GM23248 (cell line): ENCODE results near the gene TAS2R16.

GRCh38 chr7:121396490-121396787, 331 bp upstream of the FAM3C start:
- RAMPAGE, long total RNA, result no peak

- RAMPAGE, long total RNA, result no peak
These were observed 70.5 kb downstream of the AASS start for GRCh38 chr7:122073384-122074058.

- RAMPAGE, long total RNA, result no peak
These were observed 83.8 kb downstream of the CADPS2 start for GRCh38 chr7:122802294-122802996.

GRCh38 chr7:122834028-122834482, 52.2 kb downstream of the CADPS2 start:
- RAMPAGE, long total RNA, result no peak

DNA sequence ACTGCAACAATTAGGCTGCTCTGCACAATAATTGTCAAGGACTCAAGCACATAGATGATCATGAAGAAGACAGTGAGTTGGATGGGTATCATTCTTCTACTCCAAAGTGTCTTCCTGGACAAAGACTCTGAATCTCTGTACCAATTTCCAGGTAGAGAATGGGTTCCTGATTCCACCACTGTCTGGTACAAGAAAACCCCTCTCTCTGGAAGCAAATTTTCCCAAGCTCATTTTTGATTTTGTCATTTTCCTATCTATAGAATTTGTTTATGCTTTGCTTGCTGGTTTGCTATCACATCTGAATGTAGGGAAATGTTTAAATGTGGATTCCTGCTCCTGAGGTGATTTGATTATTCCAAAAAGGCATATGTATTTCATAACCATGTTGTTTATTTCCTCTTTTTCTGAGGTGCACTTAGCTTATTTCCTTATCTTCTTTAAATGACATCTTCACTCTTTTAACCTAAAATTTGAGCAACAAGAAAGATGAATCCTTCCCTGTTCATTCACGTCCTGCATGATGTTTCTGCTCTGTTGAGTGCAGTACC, at the start of gene TAS2R16:
Gene TAS2R16 (minus strand): TSS at position 158 of the 548 bp plus-strand sequence.
- RAMPAGE, long total RNA, result no peak

- RAMPAGE, long total RNA, result no peak
These were observed 17.0 kb upstream of the SLC13A1 start for GRCh38 chr7:123216790-123217049.

- RAMPAGE, long total RNA, result no peak
These were observed 1.5 kb downstream of the IQUB start for GRCh38 chr7:123532597-123533562.

DNA sequence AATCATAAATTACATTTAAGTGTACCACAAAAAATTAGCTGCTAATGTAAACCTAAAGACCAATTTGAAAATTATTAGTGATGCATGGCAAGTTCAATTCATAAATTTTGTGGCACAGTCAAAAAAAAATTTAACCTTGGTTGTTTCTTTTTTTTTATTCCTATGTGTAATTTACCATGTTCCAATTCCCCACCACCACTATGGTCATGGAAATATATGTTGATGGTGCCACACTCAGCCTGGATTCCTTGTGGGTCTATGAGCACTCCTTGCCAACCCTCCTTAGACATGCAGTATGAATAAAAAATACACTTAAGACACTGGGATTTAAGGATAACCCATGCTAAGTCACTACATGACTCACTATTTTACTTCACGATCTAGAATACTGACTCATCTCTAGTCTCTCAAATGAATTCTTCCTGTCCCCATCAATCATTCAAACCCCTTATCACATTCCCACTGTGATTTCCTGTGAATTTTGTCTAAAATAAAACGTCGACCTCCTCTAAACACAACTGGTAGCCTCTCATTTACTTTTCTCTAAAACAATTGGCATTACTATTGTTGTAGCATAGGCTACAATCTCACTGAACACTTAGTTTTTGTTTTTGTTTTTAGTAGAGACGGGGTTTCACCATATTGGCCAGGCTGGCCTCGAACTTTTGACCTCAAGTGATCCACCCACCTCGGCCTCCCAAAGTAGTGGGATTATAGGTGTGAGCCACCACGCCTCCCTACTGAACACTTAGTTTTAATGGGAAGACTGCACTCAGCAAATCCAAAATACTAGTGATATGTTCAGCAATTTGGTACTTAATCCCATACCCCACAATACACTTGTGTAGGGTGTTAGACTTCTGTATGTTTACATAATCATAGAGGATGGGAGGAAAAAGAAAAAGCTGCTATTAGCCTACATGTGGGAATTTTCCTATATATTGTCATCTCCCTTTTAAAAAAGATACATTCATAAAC, 3.8 kb upstream of the IQUB start:
- RAMPAGE, long total RNA, result no peak

- RAMPAGE, long total RNA, result no peak
These were observed 7.7 kb downstream of the ASB15 start for GRCh38 chr7:123609135-123609830.

- RAMPAGE, long total RNA, result no peak
These were observed 10.2 kb upstream of the LMOD2 start for GRCh38 chr7:123645247-123646043.

- RAMPAGE, long total RNA, result no peak
These were observed 542 bp downstream of the TMEM229A start for GRCh38 chr7:124032303-124032747.

- RAMPAGE, long total RNA, result no peak
These were observed 530 bp upstream of the TMEM229A start for GRCh38 chr7:124033196-124033997.

GRCh38 chr7:125563435-125563825, 633.8 kb upstream of the POT1 start:
- RAMPAGE, long total RNA, result no peak

DNA sequence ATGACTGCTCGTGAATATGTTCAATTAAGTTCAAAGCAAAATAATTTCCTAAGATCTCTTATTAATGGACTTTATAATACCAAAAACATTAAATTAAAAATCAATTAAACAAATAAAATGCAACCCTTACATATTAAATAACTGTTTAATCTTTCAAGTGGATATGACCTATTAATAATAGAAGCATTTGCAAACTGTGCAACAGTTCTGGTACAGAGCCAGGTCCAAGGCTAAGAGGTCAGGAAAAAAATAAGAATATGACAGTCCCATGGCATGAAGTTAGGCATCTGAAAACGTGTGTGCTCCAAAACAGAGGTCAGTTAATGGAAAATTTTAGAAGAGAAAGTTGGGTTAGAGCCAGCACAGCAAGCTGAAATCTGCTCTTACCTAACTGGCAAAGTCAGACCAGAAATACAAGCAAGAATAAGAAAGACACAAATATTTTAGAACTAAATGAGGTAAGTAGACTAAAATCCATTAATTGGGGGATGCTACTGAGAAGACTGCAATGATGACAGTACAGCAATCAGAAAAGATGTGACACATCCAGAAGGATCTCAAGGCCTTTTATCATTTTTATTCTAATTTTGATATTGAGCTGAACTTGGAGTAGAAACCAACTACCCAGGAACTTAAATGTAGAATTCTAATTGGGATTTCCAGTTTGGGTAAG, 757.7 kb downstream of the GRM8 start:
- RAMPAGE, long total RNA, result no peak

DNA sequence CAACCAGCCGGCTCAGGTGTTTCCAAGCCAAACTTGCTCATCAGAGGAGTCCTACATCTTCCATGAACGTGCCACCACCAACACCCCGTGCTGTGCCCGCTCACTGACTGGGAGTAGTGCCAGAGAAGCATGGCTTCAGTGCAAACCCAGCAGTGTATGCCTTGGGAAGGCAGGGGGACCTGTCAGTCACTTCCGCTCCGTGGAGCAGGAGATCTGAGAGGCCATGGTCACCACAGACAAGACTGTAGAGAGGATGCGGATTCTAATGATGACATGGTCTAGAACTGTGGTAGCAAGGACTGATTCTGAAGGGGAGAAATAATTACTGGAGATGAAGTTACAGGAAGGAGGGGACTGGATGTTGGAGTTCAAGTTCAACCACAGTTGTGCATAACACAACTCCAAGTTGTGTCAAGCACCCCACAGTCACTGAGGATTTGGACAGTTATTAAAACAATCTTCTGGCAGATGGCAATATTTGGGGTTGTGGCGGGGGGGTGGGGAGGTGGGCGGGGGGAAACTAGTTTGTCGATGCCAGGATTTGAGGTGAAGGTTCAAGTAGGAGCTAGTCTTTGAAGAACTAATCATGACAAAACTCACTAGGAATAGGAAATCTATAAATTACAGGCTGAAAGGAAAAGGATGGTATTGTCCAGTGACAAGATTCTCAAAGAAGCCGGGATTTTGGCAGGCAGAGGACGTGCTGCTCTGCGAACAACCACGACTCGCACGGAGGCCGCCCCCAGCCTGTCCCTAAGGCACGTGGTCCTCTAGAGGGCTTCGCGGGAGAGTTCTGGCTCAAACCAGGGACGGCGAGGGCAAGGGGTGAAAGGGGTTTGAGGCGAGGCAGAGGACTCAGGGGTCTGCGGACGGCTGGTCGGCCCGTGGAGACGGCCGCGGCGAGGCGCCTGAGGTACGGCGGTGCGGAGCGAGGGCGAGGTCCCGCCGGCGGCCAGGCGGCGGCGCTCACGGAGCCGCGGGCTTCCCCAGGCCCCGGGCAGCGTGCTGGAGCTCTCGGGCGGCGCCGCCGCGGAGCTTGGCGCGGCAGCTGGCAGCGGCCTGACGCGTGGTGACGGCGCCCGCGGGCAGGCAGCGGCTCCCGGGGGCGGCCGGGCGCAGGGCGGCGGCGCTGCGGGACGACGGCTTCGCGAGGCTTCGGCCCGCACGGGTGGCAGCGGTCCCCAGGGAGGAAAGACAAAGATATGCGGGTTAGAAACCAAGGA, 45.2 kb downstream of the ZNF800 start:
- RAMPAGE, long total RNA, result no peak

DNA sequence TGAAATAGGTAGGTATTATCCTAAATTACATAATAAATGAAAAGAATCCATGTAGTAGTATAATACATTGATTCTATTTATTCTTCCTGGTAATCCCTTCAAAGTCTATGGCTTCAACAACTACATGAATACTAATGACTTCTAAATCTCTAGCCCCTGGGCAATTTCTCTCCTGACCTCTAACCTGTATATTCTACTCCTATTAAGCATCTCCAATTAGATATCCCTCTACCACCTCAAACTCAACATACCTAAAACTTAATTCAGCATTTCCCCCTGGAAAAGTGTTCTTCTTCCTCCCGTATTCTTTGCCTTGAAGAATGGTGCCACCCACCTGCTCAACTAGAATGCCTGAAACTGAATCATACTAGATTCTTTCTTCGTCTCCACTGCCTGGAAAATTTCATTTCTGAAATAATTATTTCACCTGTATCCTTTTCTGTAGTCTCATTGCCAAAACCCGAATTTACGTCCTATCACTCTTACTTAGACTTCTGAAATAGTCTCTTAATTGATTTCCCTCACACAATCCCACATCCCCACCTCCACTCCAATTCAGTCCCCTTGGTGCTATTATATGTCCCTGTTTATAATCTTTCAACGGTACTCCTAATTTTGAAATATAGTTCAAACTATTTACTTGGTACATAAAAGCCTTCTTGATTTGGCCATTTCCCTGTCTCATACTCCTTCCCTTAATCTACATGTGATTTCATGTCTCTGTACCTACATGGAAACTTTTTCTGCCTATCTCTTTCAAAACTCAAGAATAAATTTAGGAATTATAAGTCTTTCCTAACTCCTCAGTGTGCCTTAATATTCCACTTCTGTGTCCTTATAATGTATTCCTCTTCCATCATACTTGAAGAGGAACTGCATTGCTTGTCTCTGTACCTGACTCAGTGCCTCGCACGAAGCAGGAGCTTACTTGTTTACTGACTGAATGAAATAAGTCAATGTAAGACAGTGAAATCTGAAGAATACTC, 34.3 kb downstream of the ZNF800 start:
- RAMPAGE, long total RNA, result no peak

DNA sequence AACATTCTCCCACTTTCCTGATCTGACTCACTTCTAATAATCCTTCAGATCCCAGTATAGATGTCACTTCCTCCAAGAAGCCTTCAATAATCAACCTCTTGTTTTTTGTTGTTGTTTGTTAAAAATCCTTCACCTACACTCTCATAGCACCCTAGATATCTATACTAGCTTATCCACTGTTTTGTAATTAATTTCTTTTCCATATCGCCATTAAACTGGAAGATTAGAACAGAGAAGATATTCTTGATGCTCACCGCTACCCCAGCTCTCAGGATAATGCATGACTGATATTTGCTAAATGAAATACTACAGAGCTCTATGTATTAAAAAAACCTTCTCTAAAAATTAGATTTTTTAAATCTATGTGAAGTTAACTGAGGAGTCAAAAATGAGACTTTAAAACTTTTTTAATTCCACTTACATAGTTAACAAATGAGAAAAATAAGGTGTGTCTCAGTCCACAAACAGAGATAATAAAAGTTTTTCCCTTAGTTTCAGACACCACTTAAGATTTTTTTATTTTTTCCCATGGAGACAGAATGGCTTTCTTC, 12.4 kb downstream of the ZNF800 start:
- RAMPAGE, long total RNA, result no peak

- RAMPAGE, long total RNA, result no peak
These were observed 2.3 kb upstream of the FSCN3 start for GRCh38 chr7:127591034-127591916.

DNA sequence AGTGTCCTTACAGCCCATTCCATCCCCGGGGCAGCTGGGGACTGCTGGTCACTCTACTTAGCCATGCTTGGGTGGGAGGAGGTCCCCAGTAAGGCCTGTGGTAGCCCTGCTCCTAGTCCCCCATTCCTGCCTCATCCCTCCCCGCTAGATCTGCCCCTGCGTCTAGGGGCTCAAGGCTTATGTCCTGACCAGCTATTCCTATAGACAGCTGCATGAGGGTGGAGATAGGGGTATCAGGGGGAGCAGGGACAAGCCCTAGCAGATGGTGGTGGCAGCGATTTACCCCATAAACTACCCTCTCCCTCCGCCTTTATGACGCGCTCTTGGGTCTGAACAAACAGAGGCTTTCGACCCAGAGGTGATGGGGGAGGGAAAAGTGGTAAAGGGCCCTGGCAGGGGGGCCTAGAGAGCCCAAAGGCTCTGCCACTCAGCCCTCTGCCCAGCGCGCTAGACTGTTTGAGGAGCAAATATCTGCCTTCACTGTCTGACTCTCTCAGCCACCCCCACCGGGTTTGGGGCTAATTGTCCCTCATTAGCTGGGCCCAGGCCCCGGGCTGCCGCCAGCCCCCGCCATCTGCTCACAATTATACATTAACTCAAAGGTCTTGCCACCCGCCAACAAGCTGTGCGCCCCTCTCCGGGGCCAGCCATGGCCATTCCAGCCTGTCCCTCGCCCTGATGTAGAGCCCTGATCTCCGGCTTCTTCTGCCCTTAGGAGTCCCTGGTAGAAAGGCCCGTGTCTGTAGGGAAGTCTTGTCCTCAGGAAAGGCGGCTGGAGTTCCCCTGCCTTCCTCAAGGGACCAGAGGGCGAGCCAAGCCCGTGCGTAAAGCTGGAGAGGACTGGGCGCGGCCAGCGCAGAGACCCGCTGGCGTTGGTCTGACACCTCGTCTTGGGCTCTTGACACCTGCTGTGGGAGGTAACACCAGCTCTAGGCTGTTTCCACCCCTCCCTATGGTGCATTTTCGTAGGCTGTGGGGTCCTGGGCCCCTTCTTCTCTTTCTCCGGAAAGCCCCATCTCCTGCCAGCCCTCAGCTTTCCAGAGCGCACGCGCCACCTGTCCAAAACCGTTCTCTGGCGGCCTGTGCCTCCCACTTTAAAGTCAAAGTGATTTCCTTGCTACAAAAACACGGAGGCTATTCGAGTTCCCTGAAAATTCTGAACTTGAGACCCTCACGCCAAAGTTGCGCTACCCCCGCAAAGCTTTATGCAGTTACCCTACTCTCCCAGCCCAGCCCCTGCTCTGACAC, 1.9 kb upstream of the PAX4 start:
- RAMPAGE, long total RNA, result no peak

DNA sequence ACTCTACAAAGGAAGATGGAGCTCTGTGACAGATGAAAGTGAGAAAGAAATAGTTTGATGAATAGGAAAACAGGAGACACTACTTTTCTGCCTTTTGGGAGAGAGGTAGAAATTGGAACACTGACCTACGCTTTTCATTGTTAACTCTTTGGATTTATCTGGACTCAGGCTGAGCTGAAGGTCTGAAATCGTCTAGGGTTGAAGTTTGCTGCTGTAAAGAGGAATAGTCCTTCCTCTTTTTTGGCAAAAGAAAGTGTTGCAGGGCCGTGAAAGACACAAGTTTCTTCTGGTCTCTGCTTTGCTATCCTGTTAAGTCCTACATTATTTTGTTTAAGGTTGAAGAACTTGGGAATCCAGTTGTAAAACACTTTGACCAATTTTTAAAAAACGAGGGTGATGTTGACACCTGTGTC, 3.0 kb downstream of the SND1 start:
- RAMPAGE, long total RNA, result no peak